HepG2 (cell line): ENCODE measurements around the genes CAMSAP1, LHX3 and QSOX2.

DNA sequence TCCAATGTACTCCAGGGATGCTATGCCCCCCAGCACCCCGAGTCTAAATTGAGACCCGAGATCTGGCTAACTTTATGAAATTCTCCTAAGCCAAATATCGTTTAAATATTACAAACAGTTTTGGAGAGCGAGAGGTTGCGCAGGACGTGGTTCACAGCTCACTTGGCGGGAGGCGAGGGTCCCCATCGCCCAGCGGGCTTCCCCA is 358 bp upstream of the MRPS2 start:
- RRBS, 2 experiments = no CpG with 5 or more reads among the region's 10 CpGs
CAGE:
- cytosol, long polyA minus RNA = no peak
- cytosol, long polyA plus RNA = no peak
- long polyA plus RNA = no peak
- nucleus, long polyA minus RNA = no peak
- nucleus, long polyA plus RNA = no peak

GRCh38 chr9:135701618-135701956 is 398 bp upstream of the KCNT1 start:
- RRBS, 2 experiments = no CpG with 5 or more reads among the region's 23 CpGs
CAGE:
- cytosol, long polyA minus RNA = no peak
- cytosol, long polyA plus RNA = no peak
- long polyA plus RNA = no peak
- nucleus, long polyA minus RNA = no peak
- nucleus, long polyA plus RNA = no peak

DNA sequence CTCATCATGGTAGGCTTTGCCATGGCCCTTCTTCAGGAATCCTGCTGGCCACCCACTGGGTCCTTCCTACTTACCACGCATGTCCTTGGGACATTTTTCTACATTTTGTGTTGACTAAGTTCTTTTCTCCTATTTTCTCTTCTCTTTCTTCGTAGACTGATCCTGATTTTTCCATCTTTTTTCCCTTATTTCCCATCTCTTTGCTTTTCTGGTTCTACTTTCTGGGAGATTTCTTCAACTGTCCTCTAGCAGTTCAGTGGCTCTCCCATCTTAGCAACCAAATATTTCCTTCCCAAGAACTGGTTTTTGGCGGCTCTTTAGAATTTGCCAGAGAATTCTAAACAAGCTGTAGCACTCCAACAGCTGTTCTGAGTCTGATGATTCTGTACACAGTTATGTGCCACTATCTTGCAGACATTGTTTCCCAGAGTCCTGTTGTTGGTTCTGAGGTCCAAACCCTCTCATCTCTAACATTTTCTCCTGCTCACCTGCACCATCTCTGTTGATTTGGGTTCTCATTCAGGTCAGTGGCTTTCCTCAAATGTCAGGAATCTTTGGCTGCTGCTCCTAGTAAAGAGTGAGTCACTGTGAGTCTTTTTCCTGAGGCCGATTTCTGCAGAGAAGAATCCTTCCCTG is 50.1 kb downstream of the CAMSAP1 start:
- RRBS, 2 experiments = no CpG with 5 or more reads among the region's 4 CpGs
CAGE:
- cytosol, long polyA minus RNA = no peak
- cytosol, long polyA plus RNA = no peak
- long polyA plus RNA = no peak
- nucleus, long polyA minus RNA = no peak
- nucleus, long polyA plus RNA = no peak

DNA sequence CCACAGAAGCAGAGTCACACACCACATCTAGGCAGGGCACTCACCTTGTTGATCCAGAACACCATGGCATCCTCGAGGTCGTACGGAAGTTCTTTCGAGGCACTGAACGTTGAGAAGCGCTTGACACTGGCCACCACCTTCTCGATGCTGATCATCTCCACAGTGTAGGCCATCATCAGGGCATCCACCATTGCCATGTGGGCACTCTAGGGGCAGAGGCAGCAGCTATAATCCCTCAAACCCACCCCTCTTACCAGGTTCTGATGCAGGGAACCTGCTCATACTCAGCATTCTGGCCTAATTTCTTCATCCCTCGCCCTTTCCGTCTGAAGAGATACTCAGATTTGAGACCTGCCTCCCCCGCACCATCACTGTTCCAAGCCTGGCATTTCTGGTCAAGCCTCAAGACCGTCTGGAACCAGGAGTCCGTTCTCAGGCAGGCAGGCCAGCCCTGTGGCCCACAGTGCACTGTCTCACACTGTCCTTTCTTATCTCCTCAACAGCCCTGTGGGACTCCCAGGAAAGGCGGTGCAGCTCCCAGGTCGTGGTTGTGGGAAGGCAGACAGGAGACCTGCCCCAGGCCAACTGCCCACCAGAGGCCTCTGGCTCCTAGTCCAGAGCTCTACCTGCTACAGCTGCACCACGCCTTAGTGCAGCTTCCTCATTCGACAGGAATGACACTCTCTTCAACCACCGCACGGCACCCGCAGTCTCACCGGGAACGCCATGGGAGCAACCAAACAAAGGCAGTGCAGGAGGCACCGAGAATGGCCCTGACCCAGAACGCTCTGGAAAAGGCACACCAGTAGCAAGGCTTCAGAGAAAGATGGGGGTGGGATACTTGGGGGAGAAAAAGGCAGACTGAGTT is 25.5 kb downstream of the CAMSAP1 start:
- RRBS, 2 experiments = no CpG with 5 or more reads among the region's 23 CpGs
CAGE:
- cytosol, long polyA minus RNA = no peak
- cytosol, long polyA plus RNA = no peak
- long polyA plus RNA = no peak
- nucleus, long polyA minus RNA = no peak
- nucleus, long polyA plus RNA = no peak

DNA sequence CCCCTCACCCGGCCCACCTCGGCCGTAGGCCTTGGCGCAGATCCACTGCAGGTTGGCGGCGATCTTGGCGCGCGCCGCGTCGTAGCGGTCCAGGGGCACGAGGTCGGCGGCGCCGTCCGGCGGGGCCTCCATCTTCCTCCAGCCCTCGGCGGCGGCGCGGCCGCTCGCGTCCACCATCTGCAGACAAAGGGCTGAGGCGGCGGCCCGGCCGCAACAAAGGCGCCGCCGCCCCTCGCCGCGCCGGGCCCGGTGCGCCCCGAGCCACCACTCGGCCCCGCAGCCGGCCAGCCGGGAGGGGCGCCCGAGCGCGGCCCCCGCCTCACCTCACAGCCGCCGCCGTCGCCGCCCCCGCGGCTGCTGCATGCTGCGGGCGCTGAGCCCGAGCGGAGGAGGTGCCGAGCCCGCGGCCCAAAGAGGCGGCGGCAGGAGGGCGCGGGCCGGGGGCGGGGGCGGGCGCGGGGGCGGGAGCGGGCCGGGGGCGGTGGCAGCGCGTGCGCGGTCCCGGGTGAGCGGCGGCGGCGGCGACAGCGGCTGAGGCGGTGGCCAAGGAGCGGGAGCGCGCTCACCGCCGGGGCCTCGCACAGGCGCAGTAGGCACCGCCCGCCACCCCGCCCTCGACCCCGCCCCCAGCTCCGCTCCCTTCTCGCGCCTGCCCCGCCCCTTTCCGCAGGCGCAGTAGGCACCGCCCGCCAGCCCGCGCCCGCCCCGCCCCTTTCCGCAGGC is at the start of gene CAMSAP1:
CAMSAP1 (minus strand) TSS at position 564 of the 723 bp plus-strand sequence.
- RRBS, 2 experiments = 2% methylated on average over 44 to 45 of the region's 115 CpGs
CAGE:
- cytosol, long polyA minus RNA = start-site peak on the minus strand centred at position 84 of the sequence, 102 bp wide, 12 reads; start-site peak on the minus strand centred at position 389 of the sequence, 59 bp wide, 13 reads
- cytosol, long polyA plus RNA = no peak
- long polyA plus RNA = no peak
- nucleus, long polyA minus RNA = no peak
- nucleus, long polyA plus RNA = no peak

DNA sequence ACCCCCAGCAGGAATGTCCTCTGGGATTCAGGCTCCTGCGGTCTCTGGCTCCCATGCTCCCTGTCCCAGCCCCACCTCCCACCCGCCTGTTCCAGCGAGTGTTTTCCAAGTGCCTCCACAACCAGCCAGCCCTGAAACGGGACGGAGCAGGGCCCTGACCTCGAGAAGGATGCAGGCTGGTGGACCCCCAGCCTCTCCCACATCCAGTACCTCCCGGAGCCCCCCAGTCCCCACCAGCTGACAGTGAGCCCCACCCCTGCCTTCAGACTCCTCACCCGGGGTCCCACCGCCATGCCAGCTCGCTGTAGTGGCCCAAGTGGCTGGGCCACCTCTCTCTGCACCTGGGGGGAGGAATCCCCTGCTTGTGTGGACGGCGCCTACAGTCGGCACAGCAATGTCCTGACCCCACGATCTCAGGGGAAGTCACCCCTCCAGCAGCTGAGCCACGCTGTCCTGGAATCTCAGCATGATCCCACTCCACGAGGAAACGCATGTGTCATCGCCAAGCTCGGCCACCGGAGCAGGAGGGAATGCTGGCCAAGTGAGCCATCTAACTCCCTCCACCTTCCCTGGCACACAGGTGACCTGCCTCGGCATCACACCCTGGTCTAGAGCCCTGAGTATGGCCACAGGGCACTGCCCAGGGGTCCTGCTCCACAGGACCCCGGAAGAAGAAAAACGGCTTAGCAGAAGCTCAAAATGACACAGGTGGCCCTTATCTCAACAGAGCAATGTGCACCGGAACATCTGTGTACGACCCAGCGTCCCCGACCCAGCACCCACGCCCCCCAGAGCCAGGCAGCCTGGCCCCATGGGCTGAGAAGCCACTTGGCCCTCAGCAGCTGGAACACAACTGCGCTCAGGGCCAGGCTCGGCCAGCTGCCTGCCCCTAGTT is 23.1 kb upstream of the CAMSAP1 start:
- RRBS, 2 experiments = 96 to 98% methylated on average over 2 to 5 of the region's 30 CpGs
CAGE:
- cytosol, long polyA minus RNA = no peak
- cytosol, long polyA plus RNA = no peak
- long polyA plus RNA = no peak
- nucleus, long polyA minus RNA = no peak
- nucleus, long polyA plus RNA = no peak

DNA sequence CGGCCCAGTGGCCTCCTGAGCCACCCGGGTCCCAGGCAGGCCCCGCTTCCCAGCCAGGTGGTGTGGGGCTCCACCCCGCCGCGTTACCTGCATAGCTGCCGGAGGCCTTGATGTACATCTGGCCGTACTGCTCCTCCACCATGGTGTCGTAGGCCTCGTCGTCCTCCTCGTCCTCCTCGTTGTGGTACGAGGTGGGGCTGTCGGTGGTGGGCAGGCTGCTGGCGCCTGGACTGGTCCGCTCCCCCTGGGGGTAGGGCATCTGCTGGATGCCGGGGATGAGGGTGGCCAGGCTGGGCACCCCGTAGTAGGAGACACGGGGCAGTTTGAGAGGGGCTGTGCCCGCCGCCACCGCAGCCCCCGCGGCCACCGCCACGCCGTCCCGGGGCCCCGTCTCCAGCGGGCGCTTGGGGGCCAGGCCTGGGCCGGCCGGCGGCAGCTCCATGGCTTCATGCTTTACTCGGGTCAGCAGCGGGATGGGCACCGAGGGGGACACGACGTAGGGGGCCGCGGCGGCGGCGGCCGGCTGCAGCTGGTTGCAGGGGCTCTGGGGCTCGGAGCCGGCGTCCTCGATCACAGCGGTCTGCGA is 45.4 kb downstream of the NACC2 start:
- RRBS, 2 experiments = no CpG with 5 or more reads among the region's 52 CpGs
CAGE:
- cytosol, long polyA minus RNA = no peak
- cytosol, long polyA plus RNA = no peak
- long polyA plus RNA = no peak
- nucleus, long polyA minus RNA = no peak
- nucleus, long polyA plus RNA = no peak

DNA sequence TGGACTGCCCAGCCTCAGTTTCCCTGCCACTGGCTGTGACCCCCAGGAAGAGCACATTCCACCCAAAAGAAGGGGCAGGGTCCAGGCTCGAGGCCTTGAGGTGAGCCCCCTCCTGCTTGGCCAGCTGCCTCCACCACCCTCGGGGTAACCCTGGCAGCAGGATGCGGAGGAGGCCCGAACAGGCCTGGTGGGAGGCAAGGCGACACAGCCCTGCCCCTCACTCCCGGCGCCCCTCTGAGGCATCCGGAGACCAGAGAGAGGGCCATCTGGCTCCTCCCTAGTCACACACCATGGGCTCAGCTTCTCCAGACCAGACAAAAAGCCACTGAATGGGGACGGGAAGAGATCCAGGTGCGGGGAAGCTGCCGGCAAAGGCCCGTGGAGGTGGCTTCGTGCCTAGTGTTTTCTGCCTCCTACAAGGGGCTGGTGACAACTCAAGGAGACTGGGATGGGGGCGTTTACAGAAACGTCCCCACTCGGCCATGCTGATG is 42.1 kb downstream of the NACC2 start:
- RRBS, 2 experiments = no CpG with 5 or more reads among the region's 16 CpGs
CAGE:
- cytosol, long polyA minus RNA = no peak
- cytosol, long polyA plus RNA = no peak
- long polyA plus RNA = no peak
- nucleus, long polyA minus RNA = no peak
- nucleus, long polyA plus RNA = no peak

DNA sequence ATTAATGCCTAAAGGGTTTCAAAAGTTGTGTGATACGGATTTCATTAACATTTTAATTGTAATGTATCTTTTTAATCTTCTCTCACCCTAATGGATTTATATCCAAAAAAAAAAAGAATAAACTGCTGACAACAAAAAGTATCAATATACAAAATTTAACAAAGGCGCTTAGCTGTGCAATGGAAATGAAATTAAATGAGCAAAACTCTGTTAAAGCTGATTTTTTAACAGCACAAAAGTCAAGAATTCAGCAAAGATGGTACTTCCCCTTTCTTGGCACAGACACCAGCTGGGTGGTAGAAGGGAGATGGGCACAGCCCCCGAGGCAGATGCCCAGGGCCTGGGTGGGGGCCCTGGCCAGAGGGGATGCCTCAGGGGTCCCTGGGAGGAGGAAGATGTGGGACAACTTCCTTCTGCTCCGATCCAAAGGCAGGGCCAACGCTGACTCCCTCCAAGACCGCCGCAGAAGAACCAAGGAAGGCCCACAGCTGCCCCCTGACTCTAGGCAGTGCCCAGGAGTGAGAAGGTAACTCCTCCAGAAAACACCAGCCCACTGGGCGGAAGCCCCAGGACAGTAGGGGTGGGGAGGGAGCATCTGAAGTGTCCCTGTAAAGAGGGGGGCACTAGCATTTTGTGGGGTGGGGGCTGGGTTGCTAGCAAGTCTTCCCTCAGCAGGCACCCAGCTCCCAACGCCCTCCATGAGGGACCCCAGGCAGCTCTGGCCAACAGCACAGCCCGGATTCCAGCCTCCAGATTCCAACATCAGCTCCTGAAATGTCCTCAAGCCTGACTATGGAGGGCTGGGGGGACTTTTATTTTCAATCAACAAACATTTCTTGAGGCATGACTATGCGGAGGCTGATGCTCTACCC is 5.0 kb downstream of the NACC2 start:
- RRBS, 2 experiments = no CpG with 5 or more reads among the region's 11 CpGs
CAGE:
- cytosol, long polyA minus RNA = no peak
- cytosol, long polyA plus RNA = no peak
- long polyA plus RNA = no peak
- nucleus, long polyA minus RNA = start-site peak on the minus strand centred at position 189 of the sequence, 159 bp wide, 23 reads
- nucleus, long polyA plus RNA = no peak

GRCh38 chr9:136204875-136205441 is at the start of gene LHX3:
Gene LHX3, minus strand, starts transcription at chr9:136205128.
- RRBS, 2 experiments = 11% methylated on average over 11 of the region's 62 CpGs
CAGE:
- cytosol, long polyA minus RNA = no peak
- cytosol, long polyA plus RNA = no peak
- long polyA plus RNA = no peak
- nucleus, long polyA minus RNA = no peak
- nucleus, long polyA plus RNA = no peak

- RRBS, 2 experiments = 1 to 2% methylated on average over 21 to 24 of the region's 96 CpGs
CAGE:
- cytosol, long polyA minus RNA = start-site peak on the minus strand at chr9:136244896-136245313, 11 reads; start-site peak on the minus strand at chr9:136245812-136245834, 17 reads
- cytosol, long polyA plus RNA = no peak
- long polyA plus RNA = start-site peak on the minus strand at chr9:136245535-136245854, 330 and 288 reads in 2 replicates
- nucleus, long polyA minus RNA = no peak
- nucleus, long polyA plus RNA = no peak
Measured at GRCh38 chr9:136245020-136245902, at the start of gene QSOX2. Gene QSOX2, minus strand, starts transcription at chr9:136245812.

DNA sequence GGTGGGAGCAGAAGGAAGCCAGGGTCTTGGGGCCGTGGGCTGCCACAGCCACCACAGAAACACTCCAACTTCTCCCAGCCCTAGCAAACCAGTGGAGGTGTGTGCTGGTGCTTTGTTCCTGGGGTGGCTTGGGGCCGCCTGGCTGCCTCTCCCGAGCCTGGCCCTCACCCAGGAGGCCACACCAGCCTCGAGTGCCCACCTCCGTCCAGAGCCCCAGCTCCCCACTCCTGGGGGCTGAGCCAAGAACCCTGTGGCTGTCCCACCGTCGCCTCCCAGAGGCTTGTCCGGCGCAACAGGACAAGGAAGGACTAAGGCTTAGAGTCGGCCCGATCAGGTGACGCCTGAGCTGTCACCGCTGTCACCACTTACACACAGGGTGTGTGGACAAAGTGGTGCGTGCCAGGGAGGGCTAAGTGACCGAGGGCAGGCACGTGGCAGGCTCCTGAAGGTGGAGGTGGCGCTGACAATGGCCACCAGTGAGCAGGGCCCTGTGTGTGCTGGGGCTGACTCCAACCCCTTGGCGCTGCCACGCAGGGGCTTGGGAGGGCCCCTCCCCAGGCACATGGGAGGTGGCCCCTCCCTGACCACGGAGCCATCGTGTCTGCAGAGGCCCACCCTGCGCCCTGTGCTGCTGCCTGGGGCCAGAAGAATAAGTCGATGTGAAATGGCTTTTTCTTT is 2.9 kb upstream of the GPSM1 start:
- RRBS, 2 experiments = no CpG with 5 or more reads among the region's 23 CpGs
CAGE:
- cytosol, long polyA minus RNA = no peak
- cytosol, long polyA plus RNA = no peak
- long polyA plus RNA = no peak
- nucleus, long polyA minus RNA = no peak
- nucleus, long polyA plus RNA = no peak

DNA sequence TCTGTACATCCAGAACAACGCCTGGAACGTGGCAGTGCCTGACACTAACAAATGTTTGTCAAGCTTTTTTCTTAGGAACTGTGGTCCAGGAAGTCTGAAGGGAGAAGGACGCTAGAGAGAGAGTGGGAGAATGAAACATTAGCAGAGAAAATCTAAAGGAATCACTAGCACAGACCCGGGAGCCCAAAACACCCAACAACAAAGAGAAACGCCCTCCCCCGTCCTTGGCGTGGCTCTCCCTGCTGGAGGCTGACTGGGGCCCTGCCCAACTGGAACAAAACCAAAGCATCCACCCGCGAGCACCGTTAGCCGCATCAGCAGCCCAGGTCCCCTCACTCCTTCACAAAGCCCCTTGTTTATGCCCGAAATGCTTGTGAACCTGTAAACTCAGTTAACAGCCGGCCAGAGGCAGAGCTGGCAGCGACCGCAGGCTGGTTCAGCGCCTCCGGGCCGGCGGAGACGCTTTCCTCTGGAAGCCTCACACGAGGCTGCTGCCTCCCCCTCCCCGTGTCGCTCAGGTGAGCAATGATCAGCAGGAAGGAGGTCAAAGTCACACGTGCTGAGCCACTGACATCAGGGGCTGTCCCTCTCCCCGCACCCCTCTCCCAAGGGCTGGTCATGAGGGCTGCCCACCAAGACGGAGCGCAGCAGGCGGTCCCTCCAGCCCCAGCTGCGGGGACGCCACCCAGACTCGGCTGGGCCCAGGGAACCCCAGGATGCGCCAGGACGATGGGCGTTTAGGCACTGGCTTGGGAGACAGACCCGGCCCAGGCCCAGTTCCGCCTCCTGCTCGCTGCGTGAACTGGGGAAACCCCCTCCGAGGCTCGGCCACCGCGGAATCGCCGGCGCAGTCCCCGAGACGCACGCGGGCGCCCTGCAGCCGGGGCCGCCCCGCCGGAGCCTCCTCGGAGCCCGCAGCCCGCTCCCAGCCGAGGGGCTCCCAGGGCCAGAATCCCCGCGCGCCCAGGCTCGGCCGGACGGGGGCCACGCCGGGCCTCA is 674 bp downstream of the SNAPC4 start:
- RRBS, 2 experiments = 2% methylated on average over 27 to 32 of the region's 66 CpGs
CAGE:
- cytosol, long polyA minus RNA = no peak
- cytosol, long polyA plus RNA = no peak
- long polyA plus RNA = no peak
- nucleus, long polyA minus RNA = no peak
- nucleus, long polyA plus RNA = no peak

- RRBS, 2 experiments = 59 to 62% methylated on average over 4 of the region's 28 CpGs
CAGE:
- cytosol, long polyA minus RNA = no peak
- cytosol, long polyA plus RNA = no peak
- long polyA plus RNA = no peak
- nucleus, long polyA minus RNA = no peak
- nucleus, long polyA plus RNA = no peak
Measured at GRCh38 chr9:136519329-136519886, 26.4 kb downstream of the NOTCH1 start.

DNA sequence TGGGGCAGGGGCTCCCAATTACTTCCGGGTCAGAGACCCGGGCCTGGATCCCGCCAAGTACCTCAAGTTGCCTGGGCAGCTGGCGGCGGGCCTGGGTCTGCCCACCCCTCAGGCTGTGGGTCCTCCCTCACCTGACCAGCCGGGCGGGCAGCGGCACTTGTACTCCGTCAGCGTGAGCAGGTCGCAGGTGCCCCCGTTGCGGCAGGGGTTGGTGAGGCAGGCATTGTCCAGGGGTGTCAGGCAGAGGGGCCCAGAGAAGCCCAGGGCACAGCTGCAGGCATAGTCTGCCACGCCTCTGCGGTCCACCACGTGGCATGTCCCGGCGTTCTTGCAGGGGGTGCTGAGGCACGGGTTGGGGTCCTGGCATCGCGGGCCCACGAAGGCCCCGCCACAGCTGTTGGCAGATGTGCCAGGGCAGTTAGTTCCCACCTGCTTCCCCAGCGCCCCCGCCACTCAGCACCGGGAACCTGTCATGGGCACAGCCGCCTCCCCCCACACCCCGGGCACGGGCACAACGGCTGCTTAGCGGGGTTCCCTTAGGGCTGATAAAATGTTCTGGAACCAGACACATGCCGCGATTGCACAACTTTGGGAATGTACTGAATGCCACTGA is 22.2 kb downstream of the NOTCH1 start:
- RRBS, 2 experiments = 95 to 97% methylated on average over 4 to 5 of the region's 33 CpGs
CAGE:
- cytosol, long polyA minus RNA = no peak
- cytosol, long polyA plus RNA = no peak
- long polyA plus RNA = no peak
- nucleus, long polyA minus RNA = no peak
- nucleus, long polyA plus RNA = no peak

DNA sequence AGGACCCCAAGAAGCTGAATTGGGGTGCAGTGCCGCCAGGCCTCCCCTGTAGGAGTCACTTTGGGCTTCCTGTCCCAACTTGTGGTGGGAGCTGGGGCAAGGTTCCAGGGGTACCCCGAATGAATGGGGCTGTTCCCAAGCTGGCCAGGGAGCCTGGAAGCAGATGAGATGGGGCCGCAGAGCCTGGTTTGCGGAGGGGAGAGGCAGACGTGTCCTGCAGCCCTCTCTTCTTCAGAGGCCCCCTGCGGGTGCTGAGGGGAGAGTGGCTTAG is 2.4 kb upstream of the NOTCH1 start:
- RRBS, 2 experiments = no CpG with 5 or more reads among the region's 6 CpGs
CAGE:
- cytosol, long polyA minus RNA = no peak
- cytosol, long polyA plus RNA = no peak
- long polyA plus RNA = no peak
- nucleus, long polyA minus RNA = no peak
- nucleus, long polyA plus RNA = no peak

GRCh38 chr9:136554705-136555345 is 9.0 kb upstream of the NOTCH1 start:
- RRBS, 2 experiments = 8 to 14% methylated on average over 7 of the region's 26 CpGs
CAGE:
- cytosol, long polyA minus RNA = no peak
- cytosol, long polyA plus RNA = no peak
- long polyA plus RNA = no peak
- nucleus, long polyA minus RNA = no peak
- nucleus, long polyA plus RNA = no peak

- RRBS, 2 experiments = no CpG with 5 or more reads among the region's 26 CpGs
CAGE:
- cytosol, long polyA minus RNA = no peak
- cytosol, long polyA plus RNA = no peak
- long polyA plus RNA = no peak
- nucleus, long polyA minus RNA = no peak
- nucleus, long polyA plus RNA = no peak
Measured at GRCh38 chr9:136571834-136572932, 26.3 kb upstream of the NOTCH1 start.

DNA sequence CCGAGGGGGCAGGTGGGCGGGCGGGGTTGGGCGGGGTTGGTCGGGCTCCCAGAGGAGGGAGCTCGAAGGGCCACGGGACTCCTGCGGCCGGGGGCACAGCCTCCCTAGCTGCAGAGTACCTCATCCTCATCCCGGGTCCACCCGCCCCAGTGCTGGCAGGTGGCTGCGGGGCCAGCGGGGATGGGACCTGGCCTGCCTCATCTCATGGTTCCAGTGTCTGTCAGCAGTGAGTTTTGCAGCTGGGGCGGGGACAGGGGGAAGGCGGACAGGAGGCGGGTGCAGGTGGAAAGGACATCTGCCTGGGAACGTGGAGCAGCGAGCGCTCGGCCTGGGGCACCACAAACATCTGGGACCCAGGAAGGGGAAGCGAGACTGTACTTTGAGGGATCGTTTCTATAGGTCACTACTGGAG is 56.3 kb upstream of the NOTCH1 start:
- RRBS, 2 experiments = 0% methylated on average over 1 of the region's 22 CpGs; no CpG with 5 or more reads in 1 of the 2 experiments
CAGE:
- cytosol, long polyA minus RNA = no peak
- cytosol, long polyA plus RNA = no peak
- long polyA plus RNA = no peak
- nucleus, long polyA minus RNA = no peak
- nucleus, long polyA plus RNA = no peak

DNA sequence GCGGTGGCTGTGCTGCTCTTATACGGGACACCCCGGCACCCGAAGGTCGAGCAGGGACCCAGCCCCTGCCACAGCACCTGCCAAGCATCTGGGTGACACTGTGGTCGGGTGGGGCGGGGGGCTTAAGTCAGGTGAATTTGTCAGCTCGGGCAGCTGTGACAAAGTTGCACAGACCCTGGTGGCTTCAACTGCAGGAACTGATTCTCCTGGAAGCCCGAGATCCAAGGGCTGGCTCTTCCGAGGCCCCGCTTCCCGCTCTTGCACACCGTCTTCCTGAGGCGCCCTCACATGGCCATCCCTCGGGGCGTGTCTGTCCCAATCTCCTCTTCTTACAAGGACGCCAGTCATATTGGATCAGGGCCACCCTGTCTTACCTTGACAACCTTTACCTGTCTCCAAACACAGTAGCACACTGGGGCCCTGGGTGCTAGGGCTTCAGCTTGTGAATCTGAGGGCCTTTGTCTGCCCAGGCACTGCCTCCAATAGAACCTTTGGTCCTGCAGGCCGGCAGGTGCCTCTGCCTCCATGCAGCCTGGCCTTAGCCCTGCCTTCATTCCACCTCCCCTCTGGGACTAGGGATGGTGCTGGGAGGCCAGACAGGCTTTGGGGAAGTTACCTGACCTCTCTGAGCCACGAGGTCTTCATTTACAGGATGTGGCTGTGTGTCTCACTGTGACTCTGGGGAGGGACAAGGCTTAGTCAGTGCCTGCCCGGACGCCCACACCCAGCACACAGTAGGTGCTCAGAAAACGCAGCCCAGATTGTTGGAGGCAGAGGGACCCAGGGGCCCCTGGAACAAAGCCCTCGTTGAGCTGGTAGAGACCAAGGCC is 47.3 kb upstream of the EGFL7 start:
- RRBS, 2 experiments = 58 to 59% methylated on average over 3 of the region's 23 CpGs
CAGE:
- cytosol, long polyA minus RNA = no peak
- cytosol, long polyA plus RNA = no peak
- long polyA plus RNA = no peak
- nucleus, long polyA minus RNA = no peak
- nucleus, long polyA plus RNA = no peak